OVCAR3 (cell line): ENCODE measurements around a stretch of chr1.

DNA sequence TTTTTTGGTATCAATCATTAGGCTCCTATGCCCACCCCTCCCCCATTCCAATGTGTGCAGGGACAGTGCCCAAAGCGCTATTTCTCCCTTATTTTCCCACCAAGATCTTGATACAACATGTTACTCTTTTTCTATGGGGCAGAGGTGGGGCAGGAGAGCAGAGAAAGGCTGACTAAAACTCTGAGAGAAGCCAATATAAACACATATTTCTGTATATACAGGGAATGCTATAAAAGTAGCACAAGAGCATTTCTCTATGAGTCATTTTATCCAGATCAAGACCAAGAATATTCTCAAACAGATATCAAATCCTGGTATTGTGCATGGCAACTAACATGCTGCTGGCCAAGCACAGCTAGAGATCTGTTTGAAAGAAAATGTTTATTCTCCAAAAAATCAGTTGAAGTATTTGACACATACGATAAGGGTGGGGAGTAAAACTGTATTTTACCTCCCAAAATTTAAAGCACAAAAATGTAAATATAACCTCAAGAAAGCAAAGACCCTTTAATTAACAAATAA is 7.2 kb downstream of the WDR26 start:
- RRBS = no CpG with 5 or more reads among the region's 2 CpGs

DNA sequence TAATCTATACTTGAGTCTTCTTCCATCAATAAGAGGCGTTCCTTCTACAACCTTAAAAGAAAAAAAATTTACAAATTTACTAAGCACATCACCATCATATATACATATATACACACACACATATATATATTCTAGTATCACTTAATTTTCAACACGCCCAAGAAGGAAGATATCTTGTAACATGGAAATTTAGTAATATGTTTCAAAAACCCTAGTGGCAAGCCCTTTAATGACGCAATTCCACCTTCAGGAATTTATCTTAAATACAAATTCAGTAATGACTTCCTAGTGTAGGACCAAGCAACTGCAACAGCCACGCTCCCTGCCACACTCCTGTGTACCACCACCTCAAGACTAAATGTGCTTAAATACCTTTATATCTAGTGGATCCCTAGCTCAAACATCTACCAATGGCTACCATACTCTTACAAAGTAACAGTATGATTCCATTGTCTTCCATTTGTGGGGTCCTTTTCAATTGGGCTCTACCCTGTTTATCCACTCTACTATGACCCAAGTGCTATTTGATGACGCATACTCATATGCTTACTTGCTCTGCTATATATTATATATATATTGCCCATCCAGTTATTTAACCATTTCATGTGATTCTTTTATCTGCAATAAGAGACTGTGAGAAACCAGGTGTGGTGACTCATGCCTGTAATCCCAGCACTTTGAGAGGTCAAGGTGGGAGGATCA is 12.4 kb downstream of the LBR start:
- RRBS = no CpG with 5 or more reads among the region's 5 CpGs

DNA sequence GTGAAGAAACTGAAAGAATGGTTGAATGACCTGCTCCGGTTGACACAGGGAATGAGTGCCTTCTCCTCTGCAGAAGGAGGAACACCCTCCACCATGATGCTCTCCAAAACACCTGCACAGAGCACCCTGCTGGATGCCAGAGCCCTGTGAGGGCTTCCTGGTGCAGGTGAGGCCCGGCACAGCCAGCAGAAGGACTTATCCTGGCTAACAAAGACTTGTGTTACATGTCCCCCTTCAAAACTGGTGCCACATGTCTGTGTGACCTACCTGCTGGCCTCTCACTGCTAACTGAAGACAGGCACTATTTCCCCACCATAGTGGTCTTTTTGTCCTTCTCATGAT is 14.3 kb upstream of the LBR start:
- RRBS = 100% methylated on average over 1 of the region's 2 CpGs

DNA sequence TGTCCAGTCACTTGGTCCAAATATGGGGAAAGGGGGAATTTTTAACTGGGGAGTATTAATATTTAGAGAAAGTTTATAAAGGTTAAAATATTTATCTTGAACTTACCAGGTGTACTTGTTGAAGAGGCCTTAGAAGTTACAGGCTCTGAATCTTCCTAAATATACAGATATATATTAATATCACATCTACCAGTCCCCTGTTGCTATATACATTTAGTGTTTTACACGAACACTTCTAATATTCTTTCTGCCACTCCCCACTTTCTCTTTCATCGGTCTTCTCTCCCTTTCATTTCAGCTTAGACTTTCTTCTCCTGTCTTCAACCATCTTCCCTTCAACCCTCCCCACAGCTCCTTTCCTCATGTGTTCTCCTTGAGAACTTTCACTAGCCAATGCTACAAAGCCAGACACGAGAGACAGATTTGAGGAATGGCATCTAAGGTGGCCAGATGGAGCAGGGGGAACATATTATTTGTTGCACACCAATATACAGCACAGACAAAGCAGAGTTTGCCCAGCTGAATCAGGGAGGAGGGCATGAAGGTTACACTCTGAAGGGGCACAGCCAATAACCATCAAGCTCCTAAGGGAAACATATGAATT is 84.0 kb upstream of the LBR start:
- RRBS = no CpG with 5 or more reads among the region's 3 CpGs

- RRBS = no CpG with 5 or more reads among the region's 6 CpGs
Observed at GRCh38 chr1:225549838-225550815, 102.8 kb downstream of the ENAH start.

DNA sequence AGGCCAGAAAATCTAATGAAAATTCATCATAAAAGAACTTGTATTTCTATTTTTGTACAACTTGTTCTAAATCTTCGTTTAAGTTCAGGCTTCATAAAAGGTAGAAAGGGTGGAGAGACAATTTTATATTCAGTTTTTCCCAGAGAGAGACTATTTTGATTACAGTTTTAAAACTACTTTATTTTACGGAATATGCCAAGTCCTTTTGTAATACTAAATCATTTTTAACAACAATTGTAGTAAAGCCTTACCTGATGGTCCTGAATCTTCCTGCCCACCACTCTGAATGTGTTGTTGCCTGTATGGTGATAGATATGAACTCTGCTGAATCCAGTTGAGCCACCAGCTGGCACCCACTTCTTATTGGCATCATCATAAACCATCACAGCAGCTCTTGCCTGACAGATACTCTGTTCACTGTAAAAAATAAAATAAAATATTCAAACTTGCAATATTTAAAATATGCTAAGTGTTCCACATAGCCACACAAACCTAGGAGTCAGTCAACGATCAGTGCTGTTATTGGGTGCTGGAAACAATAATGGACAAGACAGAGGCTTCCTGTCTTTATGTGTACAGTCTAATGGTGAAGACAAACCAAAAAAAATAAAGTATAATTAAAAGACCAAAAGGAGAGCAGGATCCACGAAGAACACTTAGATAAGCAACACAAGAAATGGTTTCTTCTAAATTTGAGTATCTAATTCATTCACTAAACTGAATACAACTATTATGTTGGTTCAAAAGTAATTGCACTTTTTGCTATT is 85.7 kb downstream of the ENAH start:
- RRBS = no CpG with 5 or more reads among the region's 4 CpGs

DNA sequence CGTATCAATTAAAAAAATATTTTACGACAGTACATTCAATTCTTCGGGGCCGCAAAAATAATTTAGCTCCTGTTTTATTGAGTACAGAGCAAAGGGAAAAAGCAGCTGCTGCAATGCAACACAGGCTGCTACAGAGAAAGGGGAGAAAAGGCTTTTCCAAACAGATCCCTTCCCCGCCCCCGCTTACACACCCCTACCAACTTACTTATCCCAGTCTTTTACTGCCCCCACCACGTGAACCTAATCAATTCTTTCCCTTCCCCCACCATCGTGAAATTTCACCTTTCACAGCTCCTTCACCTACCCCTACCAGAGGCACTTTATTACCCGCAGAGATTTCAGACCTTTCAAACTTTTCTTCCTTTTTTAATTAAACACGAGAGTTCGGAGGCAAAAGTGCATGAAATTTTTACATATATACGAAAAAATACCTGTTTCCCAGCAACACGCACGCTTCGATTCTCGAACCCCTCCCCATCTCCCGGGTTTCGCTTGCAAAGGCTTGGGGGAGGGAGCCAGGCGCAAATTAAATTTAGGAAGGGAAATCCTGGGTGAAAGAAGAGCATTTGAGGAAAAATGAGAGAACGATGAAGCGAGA is 937 bp downstream of the ENAH start:
- RRBS = no CpG with 5 or more reads among the region's 21 CpGs

DNA sequence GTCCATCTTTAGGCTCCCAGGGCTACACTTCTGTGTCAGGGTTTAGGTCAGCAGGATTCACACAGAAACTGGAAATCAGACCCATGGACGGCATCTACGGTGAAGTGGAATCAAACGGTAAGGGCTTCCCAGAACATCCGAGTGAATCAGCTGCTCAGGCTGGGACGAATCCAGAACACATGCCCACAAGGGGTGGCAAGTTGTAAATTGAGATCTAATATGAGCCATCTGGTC is 10.8 kb upstream of the SRP9 start:
- RRBS = no CpG with 5 or more reads among the region's 5 CpGs

GRCh38 chr1:225779002-225779652 is 1.5 kb downstream of the SRP9 start:
- RRBS = 0% methylated on average over 1 of the region's 17 CpGs

- RRBS = no CpG with 5 or more reads among the region's 10 CpGs
Observed at GRCh38 chr1:225811602-225812563, 2.0 kb downstream of the EPHX1 start.

DNA sequence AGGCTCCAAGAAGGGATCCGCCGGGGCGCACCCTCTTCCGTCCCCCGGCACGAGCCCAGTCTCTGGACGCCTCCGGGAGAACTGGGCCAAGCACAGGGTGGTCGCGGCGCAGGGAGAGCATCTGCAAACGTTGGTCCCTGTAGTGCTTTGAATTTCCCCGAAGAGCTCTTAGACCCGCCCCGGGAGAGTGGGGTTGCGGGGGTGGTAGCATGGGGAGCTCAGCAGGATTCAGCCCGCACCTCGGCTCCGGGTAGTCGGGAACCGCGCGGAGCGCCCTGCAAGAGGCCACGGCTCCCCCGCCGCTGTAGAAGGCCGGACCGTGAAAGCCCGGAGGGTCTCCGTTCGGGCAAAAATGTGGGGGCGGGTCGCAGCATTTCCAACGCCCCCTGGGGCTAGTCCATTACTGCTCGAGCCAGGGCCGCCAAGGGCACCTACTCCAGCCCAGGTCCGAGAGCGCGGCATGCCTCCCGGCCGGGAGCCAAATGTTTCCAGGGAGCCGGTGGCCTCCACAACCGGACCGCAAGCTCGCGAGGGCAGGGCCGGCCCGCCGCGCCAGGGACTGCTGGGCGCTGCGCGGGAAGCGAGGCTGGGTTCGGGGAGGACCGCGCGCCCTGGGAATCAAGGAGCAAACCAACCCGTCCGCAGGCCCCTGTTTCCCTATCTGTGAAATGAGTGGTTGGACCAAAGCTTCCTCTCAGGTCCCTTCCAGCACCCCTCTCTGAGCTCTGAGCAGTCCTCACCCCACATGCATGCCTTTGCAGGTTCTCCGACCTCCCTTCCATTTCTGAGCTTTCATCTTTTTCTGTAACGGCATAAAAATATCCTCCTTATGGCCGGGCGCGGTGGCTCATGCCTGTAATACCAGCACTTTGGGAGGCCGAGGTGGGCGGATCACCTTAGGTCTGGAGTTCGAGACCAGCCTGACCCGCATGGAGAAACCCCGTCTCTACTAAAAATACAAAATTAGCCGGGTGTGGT is 699 bp upstream of the TMEM63A start:
- RRBS = 6% methylated on average over 26 of the region's 72 CpGs

GRCh38 chr1:225939470-225940031 is 1.5 kb downstream of the LEFTY2 start:
- RRBS = 93% methylated on average over 7 of the region's 56 CpGs

- RRBS = no CpG with 5 or more reads among the region's 10 CpGs
Observed at GRCh38 chr1:226000743-226001164, 1.6 kb upstream of the SDE2 start.

GRCh38 chr1:226033682-226033983 is 28.9 kb upstream of the H3-3A start:
- RRBS = no CpG with 5 or more reads among the region's 3 CpGs

DNA sequence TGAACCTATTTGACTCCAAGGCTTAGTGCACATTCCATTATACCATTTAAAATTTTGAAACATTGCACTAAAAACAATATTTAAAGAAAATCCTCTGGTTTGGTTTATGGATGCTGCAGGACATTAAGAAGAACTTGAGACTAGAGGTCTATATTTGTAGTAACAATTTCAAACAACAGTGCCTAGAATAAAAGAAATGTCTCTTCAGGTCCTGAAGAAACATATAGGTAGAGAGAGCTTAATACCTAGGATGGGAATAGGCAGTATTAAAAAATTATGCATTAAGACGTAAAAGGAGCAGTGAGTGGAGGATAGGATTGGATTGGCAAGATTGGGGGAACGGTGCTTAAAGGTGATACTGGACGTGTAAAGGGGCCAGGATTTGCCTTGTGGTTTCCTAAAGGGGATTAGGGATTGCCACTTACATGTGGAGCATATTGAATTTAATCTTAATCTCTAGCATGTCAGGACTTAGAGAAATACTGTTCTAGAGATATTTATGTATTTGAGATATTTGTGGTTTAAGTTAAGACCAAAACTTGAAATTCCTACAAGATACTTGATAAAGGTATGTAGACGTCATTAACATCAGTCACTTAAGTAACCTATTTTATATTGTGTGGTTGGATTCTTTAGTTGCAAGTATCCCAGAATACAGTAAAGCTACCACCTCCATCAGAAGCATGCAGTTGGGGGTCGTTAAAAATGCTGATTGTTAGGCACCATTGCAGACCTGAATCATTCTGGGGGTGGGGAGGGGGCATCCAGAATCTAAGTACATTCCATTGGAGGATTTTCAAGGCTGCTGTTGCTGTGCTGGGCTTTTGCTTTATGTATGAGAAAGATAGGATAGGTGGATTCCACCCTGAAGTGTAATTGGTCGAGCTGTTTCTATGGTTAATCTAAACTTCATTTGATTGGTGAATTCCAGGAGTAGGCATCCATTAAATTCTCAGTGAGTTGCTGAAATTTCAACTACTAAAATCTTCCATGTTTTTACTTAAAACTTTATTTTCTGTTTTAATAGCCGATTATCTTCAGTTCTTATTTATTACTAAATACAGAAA is 3.8 kb downstream of the H3-3A start:
- RRBS = no CpG with 5 or more reads among the region's 7 CpGs

DNA sequence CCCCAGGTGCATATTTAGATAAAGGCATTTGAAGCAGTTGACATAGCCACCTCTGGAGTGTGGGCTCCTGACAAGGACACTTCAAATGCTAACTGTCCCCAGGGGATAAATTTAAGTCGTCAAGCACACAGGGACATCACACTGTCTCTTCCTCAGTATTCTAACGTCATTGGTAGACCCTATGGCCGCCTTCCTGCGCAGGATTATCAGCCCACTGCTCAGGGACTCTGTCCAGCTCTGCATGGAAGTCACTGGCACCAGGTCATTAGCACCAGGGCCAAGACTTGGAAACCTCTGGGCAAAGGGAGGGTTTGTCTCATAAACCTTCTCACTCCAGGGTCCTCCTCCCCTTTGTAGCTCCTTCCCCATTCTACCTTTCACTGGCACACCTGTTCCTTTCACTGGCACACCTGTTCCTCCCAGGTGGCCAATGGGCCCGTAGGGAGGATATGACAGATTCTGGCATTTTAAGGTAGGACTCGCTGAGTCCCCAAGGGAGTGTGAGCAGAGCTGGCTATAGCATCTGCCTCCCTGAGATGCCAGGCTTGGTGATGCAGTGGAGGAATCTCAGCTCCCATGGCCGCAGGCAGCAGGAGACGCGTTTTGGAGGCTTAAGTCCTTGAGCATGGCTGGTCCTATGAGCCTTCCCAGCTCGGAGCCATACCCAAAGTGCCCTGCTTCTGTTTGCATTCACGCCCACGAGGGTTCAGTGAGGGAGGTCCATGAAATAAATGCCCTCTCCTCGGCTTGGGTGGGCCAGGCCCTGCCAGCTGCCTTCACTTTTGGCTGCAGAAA is 49.0 kb downstream of the H3-3A start:
- RRBS = no CpG with 5 or more reads among the region's 13 CpGs

GRCh38 chr1:226122033-226122224 is 59.4 kb downstream of the H3-3A start:
- RRBS = 2% methylated on average over 14 of the region's 26 CpGs

DNA sequence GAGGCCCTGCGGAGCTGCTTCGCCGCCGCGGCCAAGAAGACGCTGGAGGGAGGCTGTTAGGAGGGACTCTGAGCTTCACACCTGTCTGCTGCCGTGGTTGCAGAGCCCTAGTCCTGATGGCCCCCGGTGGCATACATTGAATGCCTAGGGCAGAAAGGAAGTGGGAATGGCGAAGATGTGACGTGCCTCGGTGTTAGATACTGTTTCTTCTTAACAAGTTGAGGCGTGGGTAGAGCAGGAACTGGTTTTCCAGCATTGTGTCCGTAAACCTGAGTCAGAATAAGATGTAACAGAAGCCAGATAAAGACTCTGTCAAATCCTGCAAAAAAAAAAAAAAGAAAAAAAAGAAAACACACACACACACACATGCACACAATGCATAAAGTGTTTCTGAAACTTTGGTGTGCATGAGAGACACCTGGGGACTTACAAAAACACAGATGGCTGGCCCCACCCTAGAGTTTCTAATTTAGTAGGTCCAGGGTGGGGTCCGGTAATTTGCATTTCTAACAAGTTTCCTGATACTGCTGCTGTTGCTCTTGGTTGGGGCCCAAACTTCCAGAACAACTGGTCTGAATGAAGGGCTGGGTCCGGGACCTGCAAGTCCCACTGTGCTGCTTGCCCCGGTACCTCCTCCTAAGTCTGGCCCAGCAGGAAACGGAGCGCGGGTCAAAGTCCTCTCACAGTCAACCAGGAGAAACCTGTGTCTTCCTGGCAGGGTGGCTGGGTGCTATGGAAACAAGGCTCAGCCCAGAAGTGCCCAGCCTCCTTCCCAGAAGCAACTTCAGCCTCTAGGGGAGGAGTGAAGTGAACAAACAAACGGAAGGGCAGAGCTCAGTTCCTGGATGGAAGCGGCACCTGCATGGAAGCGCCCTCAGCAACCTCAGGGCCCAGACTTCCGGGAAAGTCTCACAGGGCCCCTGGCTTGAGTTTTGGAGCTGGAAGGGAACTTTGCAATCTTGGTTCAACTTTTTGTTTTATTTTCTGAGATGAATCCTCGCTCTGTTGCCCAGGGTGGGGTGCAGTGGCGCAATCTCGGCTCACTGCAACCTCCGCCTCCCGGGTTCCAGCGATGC is 58.9 kb downstream of the ACBD3 start:
- RRBS = 56% methylated on average over 2 of the region's 29 CpGs

DNA sequence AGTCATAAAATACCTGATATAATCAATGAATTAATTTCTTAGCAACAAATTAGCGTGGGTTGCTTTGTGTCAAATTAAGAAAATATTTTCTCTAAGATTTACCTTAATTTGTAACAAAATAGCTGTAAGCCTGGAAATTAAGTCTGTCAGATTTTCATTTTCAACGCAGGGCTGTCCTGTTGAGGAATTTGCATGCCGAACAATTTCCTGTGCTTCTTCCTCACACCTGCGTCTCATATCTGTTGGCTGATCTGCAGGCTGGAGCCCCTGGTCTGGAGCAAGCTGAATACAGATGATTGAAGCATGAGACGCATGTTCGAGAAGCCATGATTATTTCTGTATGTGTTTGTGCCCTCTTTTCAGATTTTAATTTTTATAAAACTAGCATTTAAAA is 9.8 kb downstream of the MIXL1 start:
- RRBS = no CpG with 5 or more reads among the region's 6 CpGs

DNA sequence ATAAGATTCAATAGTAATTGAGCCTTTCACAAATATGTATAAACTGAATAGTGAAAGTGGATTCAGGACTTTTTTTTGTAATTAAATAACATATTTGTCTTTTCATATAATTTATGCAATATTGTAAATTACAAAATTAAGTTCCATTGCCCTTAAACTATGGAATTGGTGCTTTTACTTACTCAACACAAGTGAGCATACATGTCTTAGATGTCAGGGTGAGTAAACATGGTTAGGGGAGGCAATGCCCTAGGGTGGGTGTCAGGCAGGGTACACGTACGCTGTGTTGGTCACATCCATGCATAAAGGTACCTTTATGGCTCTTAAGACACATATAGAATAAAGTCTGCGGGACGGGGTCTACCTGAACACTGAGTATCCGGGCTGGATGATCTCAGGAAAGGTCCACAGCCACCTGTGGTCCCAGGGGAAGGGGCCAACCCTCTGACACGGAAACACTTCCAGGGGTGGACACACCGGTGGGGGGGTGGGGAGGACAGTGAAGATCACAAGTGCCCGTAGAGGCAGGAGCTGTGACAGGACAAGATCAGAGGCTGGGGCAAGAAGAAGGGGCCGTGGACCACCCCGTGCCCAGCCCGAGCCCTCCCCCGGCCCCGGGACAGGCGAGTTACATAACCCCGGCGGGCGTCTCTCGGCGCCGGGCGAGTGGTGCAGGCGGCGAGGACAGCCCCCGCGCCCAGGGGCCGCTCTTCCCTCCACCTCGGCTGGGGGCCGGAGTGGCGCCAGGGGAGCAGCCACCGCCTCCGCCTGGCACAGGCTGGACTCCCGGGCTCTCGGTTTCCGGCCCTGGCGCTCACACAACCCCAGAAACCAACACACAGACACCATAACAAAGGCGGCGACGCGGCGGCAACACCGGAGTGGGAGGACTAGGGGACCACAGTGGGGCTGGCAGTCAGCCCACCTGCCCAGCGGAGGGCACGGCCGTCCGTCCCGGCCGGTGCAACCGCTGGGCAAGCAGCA is 585 bp downstream of the LIN9 start:
- RRBS = 5% methylated on average over 28 of the region's 48 CpGs